Neuron (in vitro differentiated cells): ENCODE data around the genes CENPW and RSPO3.

DNA sequence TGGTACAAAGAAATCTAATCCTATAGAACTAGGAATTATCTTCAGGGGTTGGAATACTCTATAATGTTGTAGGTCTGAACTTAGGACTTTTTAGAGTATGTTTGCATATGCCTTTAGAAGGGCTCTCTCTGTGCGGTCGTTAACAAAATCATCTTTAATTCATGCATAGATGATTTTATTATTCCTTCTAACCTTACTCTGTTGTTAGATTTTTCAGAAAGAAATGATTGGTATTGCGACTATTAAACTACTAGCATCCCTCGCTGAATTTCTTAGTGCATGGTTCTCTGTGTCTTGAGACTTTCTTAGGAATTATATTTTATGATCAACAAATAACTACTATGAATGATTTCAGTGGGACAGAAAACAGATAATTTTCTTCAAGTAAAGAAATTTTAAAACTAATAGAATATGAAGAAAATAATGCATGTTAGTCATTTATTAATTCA is 142.6 kb downstream of the TRDN start:
- PRO-cap, result no peak

DNA sequence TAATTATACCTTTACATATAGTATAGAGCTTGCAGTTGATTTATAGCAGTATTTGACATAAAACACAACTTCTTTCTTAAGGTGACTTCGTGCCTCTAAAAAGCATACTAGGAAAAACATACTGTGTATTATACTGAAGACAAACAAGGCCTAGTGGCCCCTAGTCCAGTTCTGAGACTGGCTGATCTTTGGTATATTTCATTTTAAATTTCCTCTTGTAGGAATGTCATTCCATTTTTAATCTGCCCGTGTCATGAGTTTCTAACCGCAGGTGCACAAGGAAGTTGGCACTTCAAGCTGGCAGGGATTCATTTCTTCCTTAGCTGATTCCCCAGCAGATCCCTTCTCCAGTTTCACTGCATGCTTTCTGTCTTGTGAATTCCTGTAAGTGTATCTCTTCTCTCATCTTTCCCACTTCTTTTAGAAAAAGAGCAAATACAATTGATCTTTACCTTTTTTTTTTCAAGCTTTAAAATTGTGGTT is 36.8 kb downstream of the RNF217 start:
- PRO-cap, result no peak

GRCh38 chr6:125044907-125045581 is 82.8 kb downstream of the RNF217 start:
- PRO-cap, result no peak

GRCh38 chr6:125154126-125154712 is 646 bp downstream of the TPD52L1 start:
- PRO-cap, result no peak

DNA sequence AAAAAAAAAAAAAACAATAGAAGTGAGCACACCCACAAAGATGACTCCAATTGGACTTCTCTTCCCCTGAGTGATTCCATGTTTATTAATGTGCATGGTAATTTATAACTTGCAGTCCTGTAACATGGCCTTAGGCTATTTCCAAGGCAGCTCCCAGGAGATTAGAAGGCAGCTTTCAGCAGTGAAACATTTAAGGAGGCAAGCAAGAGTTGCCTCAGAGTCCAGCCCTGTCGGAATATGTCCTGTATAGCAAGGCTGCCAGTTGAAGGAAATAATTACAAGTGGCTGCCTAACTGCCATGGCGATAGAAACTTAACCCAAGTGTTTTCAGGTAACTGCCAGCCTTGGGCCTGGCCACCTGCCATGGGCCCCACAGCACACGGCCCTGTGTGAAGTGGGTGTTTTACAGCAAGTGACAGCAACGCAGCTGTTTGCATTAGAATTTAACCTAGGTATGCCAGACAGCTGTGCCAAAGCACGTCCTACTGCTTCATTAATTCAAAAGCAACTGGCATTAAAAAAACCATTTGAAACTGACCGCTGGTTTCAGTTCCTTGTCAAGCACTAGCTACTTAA is 152.0 kb upstream of the HEY2 start:
- PRO-cap, result no peak

GRCh38 chr6:125780593-125781568 is 9.9 kb upstream of the NCOA7 start:
- PRO-cap, result bidirectional peak, plus-strand start at chr6:125780861, minus-strand start at chr6:125780866; bidirectional peak, plus-strand start at chr6:125781117, minus-strand start at chr6:125781061

DNA sequence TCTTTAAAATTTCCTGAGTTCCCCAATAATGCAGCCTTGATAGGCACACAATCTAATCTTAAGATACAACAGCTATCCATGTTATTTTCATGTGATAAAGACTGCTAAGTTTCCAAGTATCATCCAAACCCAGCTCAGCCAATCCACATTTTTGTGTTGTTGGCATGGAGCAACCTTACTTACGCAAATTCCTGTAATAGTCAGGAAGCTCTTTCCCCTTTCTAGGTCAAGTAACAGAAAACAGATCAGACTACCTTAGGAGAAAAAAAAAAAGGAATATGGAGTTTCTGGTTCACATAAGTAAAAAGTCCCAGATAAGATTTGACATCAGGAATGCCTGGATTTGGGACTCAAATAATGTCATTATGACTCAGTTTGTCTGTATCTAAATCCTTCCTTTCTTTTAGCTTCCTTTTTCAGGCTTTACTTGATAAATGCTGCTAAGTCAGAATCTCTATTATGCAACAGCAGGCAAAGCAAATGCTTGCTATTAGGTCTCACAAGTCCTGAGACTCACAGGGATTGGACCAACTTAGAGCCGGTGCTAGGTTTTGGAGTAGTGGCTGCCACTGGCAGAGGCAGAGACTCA is 44.5 kb downstream of the NCOA7 start:
- PRO-cap, result no peak

- PRO-cap, result no peak
These were observed 67.2 kb upstream of the HINT3 start for GRCh38 chr6:125888989-125890209.

DNA sequence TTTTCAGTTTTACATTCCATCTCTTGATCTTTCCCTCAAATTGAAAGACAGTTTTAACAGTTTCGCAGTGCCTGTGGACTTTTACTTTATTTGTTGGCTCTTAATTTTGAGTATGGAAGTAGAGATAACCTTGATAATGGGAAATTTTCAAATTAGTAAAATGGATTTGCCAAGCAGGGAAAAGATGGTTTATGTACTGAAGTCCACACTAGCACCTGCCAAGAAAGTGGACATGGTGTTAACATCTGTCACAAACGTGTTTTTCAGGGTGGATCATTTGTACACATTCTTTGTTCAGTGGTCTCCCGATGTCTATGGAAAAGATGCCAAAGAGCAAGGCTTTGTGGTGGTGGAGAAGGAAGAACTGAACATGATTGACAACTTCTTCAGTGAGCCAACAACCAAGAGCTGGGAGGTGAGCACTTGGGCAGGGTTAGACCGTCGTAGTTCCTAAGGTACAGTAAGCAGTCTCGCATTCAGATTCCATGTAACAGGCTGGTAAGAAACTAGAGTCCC is 41.4 kb upstream of the HINT3 start:
- PRO-cap, result no peak

DNA sequence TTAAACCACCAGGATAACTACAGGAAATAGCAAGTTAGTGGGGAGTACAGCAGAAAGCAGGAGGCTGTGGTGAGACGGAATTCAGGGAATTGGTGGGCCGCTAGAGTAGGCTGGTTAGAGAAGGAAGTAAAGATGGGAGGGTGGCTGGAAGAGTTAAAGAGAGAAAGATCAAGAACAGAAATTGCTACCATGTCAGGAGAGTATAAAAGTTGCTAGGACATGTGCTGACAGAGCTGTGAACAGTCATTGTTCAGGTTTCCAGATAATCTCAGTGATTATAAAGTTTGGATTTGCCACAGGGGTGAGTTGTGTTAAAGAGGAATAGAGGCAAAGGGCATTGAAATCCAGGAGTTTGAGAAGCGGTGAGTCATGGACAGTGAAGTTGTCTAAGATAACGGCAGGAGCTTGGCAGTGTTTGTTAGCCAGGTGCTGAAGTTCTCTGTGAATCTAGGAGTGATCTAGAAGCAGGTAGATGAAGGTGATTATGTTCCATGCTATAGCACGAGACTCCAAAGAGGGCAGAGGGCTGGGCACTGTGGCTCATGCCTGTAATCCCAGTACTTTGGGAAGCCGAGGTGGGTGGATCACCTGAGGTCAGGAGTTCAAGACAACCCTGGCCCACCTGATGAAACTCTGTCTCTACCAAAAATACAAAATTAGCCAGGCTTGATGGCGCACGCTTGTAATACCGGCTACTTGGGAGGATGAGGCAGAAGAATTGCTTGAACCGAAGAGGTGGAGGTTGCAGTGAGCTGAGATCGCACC is 13.6 kb upstream of the HINT3 start:
- PRO-cap, result no peak

GRCh38 chr6:125946151-125946859 is 10.3 kb upstream of the HINT3 start:
- PRO-cap, result no peak

DNA sequence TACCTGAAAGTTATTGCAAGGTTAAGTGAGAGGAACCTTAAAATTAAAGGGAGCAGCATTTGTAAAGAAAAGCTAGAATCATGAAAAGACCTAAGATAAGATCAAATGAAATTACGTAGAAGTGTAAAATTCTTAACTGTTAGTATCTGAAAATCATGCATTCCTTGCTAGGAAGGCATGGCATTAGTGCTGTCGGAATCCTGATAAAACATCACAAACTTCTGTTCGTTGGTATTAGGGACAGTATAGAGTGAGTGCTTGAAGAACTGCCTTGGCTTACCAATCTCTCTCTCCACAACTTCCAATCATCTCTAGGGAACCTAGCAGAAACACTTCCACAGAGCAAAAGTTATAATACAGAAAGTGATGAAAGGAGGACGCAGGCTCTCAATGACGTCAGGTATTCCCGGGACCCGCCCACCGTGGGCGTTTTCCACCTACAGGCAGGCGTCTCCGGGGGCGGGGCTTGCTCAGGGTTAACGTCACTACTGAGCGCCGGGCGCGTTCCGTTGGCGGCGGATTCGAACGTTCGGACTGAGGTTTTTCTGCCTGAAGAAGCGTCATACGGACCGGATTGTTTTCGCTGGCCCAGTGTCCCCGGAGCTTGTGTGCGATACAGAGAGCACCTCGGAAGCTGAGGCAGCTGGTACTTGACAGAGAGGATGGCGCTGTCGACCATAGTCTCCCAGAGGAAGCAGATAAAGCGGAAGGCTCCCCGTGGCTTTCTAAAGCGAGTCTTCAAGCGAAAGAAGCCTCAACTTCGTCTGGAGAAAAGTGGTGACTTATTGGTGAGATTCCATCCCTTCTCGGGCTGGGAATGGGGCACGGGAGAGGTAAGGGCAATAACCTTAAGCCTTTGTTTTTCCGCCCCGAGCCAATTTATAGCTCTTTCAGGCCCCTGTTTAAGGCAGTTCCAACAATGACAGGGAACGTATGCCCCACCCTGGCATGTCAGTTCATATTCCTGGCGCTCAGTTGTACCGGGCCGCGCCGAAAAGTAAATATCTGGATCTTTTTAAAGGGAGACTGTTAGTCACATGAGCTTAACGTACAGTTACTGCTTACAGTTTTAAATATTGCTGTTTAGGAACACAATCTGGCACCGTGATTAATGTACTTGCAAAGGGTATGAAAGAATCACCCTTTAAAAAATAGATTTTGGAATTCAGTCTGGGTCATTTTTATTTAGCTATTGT is at the start of gene CENPW:
Gene CENPW, plus strand, starts transcription at position 504 of the 1,196 bp plus-strand sequence.
- PRO-cap, result bidirectional peak, plus-strand start at position 509 of the sequence, minus-strand start at position 365 of the sequence

- PRO-cap, result no peak
These were observed at the start of gene RSPO3 for GRCh38 chr6:127118544-127119541. Gene RSPO3, plus strand, starts transcription at chr6:127118671.

GRCh38 chr6:127457249-127457863 is 1.8 kb downstream of the KIAA0408 start:
- PRO-cap, result no peak

GRCh38 chr6:127514605-127515342 is 55.6 kb upstream of the KIAA0408 start:
- PRO-cap, result bidirectional peak, plus-strand start at chr6:127514974, minus-strand start at chr6:127514867; bidirectional peak, plus-strand start at chr6:127515717, minus-strand start at chr6:127515268

DNA sequence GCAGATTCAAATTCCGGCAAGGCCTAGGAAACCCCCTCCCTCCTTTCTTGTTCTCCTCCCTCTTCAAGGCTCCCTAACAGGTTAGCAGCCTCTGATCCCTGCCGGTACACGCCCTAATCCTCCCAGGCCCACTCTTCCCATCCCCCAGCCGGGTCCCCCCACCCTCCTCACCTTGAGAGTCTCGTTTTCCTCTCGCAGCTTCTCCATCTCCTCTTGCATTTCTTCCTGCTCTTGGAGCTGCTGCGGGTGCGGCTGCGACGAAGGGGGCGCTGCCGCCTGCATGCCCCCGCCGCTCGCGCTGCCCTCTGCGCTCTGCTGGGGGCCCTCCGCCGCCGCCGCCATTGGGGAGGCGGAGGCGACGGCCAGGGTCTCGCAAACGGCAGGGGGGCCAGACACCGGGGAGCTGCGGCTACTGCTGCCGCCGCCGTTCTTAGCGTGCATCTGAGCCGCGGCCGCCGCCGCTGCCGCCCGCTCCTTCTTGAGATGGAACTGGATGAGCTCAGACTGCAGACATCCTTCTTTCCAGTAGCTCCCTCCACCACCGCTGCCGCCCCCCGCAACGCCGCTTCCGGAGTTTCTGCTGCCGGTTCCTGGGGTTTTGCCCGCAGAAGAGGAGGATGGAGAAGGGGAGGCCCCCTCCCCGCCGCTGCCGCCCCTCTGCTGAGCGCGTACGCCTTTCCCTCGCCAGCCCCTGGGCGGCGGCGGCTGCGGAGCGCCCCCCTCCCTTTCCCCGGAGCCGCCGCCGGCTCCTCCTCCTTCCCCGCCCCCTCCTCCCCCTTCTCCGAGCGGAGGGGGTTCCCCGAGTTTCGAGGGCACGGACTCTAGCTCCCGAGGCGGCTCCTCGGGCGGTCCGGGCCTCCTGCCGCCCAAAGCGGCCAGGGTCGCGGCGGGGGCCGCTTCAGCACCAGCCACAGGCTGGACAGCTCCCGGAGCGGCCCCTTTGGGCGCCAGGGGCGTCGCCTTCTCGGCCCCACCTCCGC is 56.4 kb upstream of the KIAA0408 start:
- PRO-cap, result bidirectional peak, plus-strand start at position 375 of the sequence, minus-strand start outside the sequence; bidirectional peak, plus-strand start at position 824 of the sequence, minus-strand start at position 659 of the sequence

DNA sequence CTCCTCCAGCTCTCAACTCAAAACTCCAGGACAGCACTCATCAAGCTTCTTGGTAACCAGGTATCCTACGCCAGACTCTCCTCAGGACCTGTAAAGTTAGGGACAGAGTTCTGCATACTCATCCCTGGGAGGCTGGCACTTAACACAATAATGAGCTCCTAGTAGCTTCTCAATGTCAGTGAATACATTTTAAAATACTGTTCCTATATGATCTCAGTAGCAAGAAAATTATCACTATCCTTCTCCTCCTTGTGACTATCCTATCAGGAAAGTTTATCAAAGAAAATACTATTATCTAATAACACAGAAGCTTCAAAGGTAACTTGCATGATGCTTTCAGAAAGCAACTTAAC is 240.3 kb downstream of the PTPRK start:
- PRO-cap, result no peak

- PRO-cap, result no peak
These were observed 206.2 kb downstream of the PTPRK start for GRCh38 chr6:128313870-128314918.

GRCh38 chr6:128369997-128370426 is 150.4 kb downstream of the PTPRK start:
- PRO-cap, result no peak

GRCh38 chr6:128498101-128498691 is 22.2 kb downstream of the PTPRK start:
- PRO-cap, result no peak